ENCODE measurements around a stretch of chr11.

GRCh38 chr11:128482417-128483256 lies 104.7 kb downstream of the ETS1 start:
- CAGE, long polyA plus RNA: no peak
- RRBS: no CpG with 5 or more reads among the region's 11 CpGs

GRCh38 chr11:128499524-128500177 lies 87.7 kb downstream of the ETS1 start:
- CAGE, long polyA plus RNA: no peak
- RRBS: no CpG with 5 or more reads among the region's 15 CpGs

DNA sequence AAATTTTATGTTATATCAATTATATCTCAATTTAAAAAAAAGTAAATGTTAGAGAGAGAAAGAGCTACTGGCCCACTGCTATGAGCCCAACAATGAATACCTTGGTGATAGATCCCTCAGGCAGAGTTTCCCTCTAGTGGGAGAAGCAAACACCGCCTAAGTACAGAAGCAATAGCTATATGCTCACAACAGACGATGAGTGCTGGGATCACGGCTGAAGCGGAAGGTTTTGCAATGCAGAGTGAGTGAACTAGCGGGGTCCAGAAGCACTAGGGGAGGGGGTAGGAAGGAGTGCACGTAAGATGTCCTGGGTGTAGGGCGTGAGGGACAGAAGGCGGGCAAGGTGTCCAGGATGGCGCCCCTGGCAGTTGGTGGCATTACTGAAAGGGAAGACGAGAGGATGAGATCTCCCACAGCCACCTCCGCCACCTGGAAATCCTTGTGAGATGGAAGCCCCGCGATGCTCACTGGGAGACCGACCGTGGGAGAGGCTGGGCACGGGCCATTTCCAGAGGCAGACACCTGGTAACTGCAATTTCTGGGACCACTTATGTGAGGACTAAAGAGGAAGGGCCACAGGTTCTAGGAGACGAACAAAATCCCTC lies 81.0 kb downstream of the ETS1 start:
- CAGE, long polyA plus RNA: no peak
- RRBS: no CpG with 5 or more reads among the region's 17 CpGs

DNA sequence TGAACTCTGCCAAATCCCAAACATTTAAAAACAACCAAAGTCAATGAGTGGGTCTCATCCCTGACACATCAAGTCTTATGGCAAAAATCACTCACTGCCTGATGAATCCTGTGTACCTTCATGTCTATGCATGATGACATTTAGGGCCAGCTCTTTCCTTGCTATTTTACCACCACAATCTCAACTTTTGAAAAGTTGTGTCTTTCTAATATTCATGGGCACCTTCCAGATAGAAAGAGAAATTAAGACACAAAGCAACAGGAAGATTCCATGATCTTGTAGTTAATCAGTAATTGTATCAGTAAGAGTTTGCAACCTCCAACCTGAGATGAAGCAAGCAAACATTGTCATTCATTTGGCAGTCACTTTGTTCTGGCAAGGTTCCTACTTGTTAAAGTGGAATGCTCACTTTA lies 51.8 kb downstream of the ETS1 start:
- CAGE, long polyA plus RNA: no peak

- CAGE, long polyA plus RNA: no peak
- RRBS: no CpG with 5 or more reads among the region's 14 CpGs
These were observed 34.6 kb downstream of the ETS1 start for GRCh38 chr11:128552387-128553471.

DNA sequence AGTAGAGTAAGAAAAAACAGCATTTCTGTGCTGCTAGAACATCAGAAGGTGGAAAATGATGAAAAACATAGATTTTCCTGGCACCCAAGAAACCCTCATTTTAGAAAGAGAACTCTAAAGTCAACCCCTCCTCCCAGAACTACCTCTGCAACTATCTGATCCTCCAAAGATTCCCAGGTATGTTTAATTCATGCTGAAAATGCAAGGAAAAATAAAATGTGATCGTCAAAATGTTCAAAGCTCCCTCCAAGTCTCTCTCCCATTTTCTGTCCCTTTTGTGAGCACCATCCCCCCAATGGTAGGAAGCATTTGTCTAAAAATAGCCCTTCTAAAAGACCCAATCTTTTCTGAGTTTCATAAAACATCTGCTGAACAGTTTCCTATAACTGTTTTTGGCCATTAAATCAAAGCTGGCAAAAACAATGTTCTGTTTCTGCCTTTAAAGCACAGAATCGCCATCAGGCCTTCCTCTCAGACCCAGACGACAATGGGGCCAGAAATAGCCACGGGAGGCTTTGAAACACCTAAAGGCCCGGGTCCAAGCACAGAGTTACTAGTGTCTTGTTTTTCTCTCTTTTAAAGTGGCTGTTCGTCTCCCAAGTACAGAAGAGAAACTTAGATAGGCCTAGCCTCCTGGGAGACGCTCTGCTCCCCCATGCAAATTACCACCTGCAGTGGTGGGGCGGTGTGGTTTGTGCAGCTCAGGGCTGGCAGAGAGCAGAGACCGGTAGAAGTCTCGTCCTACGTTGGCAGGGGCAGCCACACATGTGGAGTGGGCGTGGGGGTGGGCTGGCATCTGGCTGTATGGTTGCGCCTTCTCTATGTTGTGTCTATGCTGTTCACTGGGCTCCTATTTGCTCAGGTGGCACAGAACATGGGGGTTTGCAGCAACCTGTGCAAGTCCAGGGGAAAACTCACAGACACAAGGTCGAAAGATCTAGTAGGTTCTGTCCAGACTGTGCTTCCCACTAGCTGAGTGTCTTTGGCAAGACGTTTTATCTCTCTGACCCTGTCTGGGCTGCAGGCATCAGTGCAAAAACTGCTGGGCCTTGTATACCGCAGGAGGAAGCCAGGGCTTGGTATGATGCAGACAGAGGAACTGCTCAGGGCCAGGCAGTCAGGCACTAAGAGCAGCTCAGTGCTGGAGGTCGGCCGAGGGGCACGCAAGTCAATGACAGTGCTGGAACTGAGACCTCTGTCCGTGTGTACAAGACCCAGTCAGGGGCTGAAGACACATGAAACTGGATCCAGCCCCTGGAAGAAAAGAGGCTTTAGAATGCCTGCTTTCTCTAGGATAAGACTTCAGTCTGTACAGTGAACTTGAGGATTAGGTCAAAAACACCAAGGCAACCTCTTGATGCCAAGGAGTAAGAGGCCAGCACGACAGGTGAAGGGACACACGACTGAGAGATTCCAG lies 23.6 kb upstream of the ETS1 start:
- CAGE, long polyA plus RNA: no peak
- RRBS: no CpG with 5 or more reads among the region's 22 CpGs

DNA sequence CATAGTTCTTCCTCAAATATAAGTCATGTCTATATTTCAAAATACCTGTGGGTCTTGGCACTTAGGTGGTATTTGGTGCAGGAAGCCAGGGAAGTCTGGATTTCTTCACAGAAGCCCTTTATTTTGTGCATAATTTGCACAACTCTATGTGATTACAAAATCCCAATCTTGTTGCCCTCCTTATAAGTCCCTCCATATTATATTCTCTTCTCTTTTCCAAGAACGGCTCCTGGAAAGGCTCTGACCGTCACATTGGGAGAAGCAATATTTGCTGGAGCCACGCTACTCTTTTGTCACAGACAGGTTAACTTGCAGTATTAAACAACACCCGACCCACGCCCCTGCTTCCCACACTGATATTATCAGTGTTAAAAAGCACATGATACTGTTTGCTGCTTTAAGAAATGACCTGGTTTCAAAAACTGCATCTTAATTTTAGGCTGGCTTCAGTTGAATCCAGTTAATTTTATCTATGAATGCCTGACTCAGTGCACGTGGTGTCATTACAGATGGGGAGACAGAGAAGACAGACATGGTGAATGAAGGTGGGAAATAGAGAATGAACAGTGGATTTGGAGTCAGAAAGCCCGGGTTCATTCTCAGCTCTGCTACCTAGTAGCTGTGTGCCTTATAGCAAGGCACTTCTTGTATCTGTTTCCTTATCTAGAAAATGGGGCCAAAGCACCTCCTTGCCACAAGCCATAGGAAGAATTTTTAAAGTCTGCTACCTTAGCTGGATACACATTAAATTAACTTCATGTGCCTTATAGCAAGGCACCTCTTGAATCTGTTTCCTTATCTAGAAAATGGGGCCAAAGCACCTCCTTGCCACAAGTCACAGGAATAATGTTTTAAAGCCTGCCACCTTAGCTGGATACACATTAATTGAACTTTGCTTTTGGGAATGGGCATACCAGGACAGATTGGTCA lies 3.2 kb downstream of the FLI1 start:
- CAGE, long polyA plus RNA: no peak
- RRBS: no CpG with 5 or more reads among the region's 7 CpGs

- CAGE, long polyA plus RNA: no peak
These were observed 13.5 kb downstream of the FLI1 start for GRCh38 chr11:128707519-128707718.

DNA sequence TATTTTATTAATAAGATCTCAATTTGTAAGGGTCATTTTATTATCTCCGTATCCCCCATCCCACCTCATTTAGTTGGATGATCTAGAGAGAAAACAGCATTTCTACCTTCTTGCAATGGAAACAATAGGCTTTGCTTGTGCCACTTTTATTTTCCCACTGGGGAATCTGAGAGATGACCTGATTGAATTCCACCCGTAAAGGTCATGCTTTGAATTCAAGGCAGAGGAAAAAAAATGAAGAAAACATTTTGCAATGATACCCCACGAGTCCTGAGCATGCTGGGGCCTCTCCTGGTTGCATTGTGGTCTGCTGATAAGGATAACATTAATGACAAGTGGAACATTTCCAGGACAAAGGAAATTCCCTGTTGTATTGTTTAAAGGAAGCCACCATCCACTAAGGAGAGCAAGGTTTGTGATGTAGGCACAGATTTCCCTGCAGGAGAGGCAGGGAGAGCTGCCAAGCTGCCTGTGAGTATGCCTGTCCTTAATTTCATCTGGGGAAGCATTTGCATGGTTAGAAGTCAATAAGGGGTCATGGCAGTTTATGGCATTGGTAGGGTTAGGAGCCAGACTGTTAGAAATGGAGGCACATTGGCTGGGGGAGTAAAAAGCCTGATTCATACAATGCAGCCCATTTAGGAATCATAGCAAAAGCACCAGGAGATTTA lies 21.8 kb downstream of the FLI1 start:
- CAGE, long polyA plus RNA: no peak
- RRBS: no CpG with 5 or more reads among the region's 3 CpGs

DNA sequence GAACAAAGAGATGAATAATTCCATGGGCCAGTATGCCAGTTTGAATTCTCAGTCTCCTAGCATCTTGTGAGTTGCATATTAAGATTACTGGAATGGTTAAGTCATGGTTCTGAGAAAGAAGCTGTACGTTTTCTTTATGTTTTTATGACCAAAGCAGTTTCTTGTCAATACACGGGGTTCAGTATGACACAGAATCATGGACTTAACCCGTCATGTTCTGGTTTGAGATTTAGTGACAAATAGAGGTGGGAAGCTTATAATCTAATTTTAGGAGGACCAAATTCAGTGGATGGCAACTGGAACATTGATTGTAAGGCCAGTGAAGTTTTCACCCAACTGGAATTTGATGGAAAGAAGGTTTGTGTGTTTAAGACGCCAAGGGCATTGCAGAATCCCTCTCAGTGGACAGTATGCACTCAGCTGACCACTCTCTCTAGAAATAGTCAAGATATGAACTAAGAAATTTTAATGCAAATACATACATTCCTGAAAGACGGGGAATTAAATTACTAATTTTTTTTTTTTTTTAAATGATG lies 55.8 kb downstream of the KCNJ1 start:
- CAGE, long polyA plus RNA: no peak
- RRBS: no CpG with 5 or more reads among the region's 5 CpGs

- CAGE, long polyA plus RNA: no peak
- RRBS: no CpG with 5 or more reads among the region's 10 CpGs
These were observed 31.4 kb downstream of the KCNJ1 start for GRCh38 chr11:128835639-128836119.

- CAGE, long polyA plus RNA: no peak
- RRBS: no CpG with 5 or more reads among the region's 4 CpGs
These were observed 3.4 kb downstream of the KCNJ5 start for GRCh38 chr11:128894604-128894932.

GRCh38 chr11:128908306-128909068 lies 17.3 kb downstream of the KCNJ5 start:
- CAGE, long polyA plus RNA: no peak
- RRBS: no CpG with 5 or more reads among the region's 12 CpGs

GRCh38 chr11:128972315-128973688 lies 30.1 kb upstream of the TP53AIP1 start:
- CAGE, long polyA plus RNA: no peak
- RRBS: no CpG with 5 or more reads among the region's 17 CpGs

GRCh38 chr11:129282582-129282865 lies 90.4 kb upstream of the ARHGAP32 start:
- CAGE, long polyA plus RNA: no peak
- RRBS: no CpG with 5 or more reads among the region's 1 CpG

- CAGE, long polyA plus RNA: no peak
- RRBS: 6% methylated on average over 18 of the region's 57 CpGs
These were observed 1.4 kb upstream of the BARX2 start for GRCh38 chr11:129374020-129374877.

DNA sequence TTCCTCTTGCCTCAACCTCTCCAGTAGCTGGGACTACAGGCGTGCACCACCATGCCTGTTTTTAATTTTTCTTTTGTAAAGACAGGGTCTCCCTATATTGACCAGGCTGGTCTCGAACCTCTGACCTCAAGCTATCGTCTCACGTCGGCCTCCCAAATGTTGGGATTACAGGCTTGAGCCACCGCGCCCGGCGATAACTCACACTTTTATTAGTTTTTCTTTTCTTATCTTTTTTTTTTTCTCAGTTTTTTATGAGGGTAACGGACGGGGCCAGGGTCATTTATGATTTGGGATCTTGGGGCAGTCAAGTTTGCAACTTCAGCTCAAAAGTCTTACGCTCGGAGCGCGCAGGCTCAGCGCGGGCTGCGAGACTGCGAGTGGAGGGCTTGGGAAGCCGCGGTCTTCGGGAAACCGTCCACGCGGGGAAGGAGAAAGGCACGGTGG lies 747 bp upstream of the BARX2 start:
- CAGE, long polyA plus RNA: no peak
- RRBS: no CpG with 5 or more reads among the region's 26 CpGs

DNA sequence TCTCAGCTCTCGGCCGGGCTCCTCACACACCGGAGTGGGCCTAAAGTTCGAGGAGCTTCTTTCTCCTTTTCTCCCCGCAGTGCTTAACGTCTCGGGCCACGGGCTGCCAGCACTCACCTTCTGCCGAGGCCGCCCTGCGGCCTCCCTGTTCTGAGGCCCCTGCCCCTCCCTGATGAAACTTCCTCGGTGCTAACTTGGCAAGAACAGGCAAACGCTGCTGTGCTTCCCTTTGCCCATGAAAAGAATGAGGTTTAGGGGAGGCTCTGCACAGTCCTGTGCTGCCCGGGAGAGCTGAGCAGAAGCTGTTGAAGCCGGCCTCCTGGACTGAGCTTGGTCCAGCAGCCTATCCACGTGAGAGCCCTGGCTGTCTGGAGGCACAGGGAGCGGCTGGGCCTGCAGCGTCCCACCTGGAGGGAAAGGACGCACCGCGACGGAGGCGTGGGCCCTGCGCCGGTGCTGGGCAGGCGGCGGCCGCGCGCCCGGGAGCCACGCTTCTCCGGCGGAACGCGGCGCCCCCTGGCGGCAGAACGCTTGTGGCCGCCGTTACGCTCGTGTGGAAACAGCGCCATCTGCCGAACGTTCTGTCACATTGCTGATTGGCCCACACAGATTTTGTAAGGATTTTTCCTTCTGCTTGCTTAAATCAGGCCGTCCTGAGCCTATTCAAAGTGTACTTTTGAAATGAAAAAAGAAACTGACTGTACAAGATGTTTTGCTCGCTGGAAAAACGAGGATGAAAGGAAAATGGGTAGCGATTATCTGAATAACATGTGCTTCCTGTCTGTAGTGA lies 65.0 kb upstream of the TMEM45B start:
- CAGE, long polyA plus RNA: no peak
- RRBS: no CpG with 5 or more reads among the region's 50 CpGs

DNA sequence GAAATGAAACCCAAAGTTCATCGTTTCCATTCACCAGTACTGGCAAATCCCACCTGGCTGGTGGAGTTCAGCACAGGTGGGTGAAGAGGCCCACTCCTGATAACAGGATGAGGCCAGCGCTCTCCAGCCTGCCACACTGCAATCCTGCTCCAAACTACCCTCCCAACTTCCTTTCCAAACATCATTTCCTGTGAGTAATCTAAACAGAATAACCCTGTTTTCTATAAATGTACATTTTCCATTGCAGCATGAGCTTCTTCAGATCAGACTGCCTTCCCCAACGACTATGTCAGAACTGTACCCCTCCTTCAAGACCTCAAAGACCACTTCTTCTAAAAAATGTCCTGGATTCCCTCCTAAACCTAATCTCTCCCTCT lies 15.9 kb upstream of the NFRKB start:
- CAGE, long polyA plus RNA: no peak
- RRBS: no CpG with 5 or more reads among the region's 3 CpGs

- CAGE, long polyA plus RNA: no peak
- RRBS: no CpG with 5 or more reads among the region's 6 CpGs
These were observed 7.7 kb upstream of the APLP2 start for GRCh38 chr11:130061938-130062359.

All from osteoblast (primary cell).